Hair follicle dermal papilla cell (primary cell): ENCODE results near the genes ACOT11, LEXM and DHCR24.

DNA sequence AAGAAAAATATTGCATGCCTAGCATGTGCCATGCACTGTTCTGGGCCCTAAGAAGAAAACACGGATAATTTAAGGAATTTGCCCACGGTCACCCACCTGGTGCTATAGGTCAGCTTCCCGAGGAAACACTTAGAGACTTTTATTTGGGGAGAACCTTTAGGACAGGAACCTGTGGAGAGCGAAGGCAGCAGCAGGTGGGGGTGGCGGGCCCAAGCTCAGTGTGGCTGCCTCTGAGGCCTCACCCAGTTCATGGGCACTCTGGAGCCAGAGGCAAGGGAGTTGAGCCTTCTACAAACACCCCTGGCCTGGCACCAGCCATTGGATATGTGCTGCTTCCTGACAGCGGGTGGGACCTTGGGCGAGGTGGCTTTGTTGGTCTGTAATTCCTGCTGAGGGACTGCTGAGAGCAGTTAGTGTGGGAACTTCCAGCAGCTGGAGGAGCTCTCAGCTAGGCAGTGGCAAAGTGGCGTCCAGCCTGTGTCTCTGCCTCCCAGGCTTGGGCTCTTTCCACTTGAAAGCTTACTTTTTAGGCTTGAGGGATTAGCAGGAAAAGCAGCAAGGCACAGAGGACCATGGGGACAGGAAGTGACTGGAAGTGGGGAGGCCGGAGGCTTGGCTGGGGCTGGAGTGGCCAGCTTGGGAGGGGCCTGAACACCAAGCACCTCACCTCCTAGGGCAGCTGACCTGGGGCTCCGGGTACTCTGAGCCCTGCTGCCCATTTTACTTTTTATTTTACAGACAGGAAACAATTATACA, 19.1 kb downstream of the MRPL37 start:
- CAGE, long polyA plus RNA: no peak

DNA sequence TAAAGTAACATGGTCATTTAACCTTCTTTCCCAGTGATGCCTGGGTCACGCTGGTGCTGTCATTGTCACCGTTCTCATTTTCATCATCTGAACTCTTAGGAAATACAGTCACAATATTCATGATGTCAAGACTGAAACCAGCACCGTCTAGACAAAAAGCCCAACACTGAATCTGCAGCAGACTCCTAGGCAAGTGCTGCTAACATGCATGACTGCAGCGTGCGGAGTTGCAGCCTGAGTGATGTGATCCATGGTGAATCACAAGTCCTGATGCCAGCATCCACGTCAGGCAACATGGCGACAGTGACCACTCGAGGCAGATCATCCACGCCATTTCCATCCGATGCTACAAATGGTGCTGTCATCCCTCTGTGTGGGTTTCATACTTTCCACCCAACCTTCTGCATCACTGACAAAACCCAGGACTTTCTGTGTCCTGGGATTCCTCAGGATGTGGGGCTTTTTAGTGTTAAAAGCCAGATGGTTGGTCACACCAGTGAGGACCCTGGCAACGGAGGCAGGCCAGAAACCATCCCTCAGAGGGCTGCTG, 37.7 kb downstream of the MRPL37 start:
- CAGE, long polyA plus RNA: no peak

- CAGE, long polyA plus RNA: no peak
Measured at GRCh38 chr1:54347944-54348931, 148.3 kb downstream of the MRPL37 start.

DNA sequence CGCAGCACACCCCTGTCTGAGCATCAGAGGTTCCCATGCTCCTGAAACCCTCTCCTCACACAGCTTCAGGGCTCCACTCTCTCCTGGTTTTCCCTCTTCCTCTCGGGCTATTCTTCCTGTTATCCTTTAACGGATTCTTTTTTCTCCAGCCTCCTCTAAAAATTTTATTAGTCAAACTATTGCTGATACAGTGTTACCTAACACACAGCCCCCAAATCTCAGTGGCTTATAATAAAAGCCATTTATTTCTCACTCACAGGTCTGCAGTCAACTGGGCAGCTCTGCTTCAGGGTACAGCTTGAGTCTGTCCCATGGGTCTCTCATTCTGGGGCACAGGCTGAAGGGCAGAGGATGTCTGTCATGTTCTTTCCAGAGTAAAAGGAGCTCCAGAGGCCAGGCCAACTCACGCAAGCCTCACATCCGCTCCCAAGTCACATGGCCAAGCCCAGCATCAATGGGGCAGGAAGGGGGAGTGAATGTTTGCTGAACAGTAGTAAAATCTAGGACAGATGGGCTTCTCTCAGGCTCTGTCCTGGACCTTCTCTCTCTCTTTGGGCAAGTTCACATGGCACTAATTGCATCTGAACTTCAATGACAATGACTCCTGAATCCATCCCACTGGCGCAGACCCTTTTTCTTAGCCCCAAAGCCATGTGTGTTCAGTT, 134.8 kb upstream of the ACOT11 start:
- CAGE, long polyA plus RNA: no peak

DNA sequence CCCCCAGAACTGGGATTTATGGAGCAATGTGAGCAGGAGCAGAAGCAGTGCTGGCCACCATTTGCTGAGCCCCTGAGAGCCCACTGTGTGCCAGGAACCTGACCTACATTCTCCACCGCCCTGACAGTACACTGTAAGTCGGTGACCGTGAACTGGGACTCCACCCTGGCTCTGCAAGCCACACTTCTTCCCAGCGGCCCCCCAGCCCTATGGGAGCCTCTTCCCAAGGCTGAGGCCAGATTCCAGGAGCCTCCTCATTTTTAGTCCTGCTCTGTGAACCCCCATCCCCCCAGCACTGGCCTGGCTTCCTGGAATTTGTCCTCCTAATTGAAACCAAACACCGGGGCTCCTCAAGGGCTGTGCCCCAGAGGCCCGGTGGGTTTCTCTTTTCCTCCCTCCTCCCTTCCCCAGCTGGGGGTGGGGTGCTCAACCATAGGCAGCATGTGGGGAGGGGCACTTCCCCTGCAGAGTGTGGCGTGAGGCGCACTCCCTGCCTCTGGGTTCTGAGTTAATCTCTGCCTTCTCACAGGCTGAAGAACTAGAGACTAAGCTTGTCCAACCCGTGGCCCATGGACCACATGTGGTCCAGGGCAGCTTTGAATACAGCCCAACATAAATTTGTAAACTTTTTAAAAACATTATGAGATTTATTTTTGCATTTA, 67.6 kb upstream of the ACOT11 start:
- CAGE, long polyA plus RNA: no peak

DNA sequence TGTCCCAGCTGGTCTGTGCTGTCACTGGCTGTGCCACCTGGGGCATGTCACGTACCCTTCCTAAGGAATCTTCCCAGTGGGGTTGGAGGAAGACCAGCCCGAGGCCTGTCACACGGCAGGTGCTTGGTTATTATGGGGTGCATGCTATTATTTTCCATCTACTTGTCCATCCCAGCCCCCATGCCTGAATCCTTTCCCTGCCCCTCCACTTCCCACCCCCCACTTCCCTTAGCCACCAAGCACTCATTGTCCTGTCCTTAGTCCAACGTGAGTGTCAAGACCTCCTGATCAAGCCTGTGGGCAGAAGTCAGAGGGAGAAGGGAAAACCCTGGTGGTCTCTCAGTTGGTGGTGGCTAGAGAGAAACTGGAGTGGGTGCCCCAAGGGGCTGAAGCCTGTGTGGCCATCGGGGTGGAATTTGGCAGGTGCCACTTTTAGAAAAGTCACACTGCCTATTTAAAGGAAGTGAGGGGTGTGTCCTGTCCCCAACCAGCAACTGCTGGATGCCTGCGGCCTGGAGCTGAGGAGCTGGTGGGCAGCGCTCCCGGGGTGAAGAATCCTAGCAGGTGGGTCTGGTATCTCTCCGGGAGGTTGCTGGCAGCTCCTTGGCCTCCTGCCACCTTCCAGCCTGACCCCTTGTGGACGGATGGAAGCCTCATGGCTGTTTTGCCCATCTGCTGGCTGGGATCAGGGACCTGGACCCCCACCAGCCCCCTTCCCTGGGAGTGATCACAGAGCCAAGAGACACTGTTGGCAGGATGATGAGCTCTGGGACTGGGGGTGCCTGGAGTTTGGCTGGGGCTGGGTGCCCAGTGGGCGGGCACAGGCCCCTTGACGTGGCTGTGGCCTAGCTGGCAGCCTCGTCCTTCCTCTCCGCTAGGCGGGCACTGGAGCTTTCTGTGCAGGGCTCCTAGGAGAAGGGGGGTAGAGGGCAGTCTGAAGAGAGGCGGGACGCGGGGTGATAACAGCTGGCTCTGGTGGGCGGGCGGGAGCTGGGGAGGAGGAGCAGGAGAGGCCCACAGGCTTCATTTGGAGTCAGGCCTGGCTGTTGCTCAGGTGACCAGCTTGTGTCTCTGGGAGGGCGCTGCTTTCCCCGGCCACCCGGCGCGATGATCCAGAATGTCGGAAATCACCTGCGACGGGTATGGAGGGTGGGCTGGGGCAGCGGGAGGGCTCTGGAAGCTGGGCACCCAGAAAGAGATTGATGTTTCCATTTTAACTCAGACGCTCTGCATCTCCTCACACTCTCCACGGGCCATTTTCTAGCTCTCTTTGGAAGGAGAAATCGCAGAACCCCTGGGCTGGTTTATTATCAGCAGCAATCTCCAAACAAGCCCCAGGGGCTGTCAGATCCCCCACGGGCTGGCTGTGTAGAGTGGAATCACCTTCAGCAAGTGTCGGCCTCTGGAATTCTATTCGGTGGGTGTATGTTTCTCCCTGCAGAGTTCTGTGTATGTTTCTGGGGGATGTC, at the start of gene ACOT11:
Gene ACOT11, plus strand, starts transcription at position 1,026 of the 1,469 bp plus-strand sequence.
- CAGE, long polyA plus RNA: no peak

GRCh38 chr1:54646231-54646654, 4.7 kb downstream of the MROH7 start:
- CAGE, long polyA plus RNA: no peak

DNA sequence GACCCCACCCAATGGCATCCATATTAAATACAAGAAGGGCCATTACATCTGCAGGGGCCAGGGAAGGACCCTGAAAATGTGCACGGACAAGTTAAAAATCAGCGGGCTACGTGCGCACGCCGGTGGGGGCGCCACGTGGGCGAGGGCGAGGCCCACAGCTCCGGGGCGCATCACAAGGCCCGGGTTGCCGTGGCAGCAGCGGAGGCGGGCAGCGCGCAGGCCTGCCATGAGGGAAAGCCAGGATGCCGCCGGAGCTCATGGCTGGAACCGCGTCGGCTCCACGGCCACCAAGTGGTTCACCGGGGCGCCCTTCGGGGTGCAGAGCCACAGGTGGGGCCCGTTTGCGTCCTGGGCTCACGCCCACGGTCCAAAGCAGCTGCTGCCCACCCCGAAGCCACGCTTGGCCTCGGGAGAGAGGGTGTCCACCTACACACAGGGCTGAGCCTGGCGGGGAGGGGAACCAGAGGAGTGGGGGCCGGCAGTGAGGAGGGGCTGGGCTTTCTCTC, at the start of gene LEXM:
Gene LEXM, plus strand, starts transcription at position 173 of the 506 bp plus-strand sequence.
- CAGE, long polyA plus RNA: no peak

DNA sequence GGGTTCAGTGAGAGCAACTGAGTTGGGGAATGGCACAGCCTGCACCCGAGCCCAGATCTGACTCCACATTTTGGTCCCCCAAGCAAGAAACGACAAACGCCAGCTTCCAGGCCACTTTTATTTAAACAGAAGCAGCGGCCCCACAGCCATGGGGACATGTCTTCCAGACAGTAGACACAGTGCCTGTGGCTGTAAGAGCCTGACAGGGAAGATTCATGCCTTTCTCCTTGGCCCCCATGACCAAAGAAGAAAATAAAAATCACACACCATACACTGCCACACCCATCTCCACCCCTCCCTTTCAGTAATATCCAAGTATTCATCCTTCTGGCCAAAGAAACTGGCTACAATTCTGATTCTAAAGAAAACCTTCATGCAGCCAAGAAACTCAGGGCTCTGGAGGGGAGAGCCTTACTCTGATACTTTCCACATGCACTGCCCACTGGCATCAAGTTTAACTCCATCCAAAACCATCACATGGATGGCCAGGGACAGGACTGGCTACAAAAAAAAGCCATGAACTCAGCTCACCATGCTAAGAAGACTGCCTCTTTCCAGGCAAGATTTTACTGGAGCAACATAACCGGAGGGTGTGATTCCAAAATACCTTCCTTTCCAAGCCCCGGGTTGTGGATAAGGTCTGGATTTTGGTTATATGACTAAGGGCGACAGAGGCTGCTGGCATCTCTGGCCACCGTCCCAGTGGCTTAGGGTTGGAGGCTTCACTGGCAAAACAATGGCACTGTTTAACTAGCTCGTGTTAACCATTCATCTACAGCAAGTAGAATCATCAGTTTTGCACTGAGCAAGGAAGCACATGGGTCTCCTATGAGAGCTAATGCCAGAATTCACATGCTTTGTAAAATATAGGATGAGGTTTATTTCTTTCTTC, 37.2 kb downstream of the DHCR24 start:
- CAGE, long polyA plus RNA: no peak

GRCh38 chr1:54866613-54867596, 20.1 kb downstream of the DHCR24 start:
- CAGE, long polyA plus RNA: no peak

DNA sequence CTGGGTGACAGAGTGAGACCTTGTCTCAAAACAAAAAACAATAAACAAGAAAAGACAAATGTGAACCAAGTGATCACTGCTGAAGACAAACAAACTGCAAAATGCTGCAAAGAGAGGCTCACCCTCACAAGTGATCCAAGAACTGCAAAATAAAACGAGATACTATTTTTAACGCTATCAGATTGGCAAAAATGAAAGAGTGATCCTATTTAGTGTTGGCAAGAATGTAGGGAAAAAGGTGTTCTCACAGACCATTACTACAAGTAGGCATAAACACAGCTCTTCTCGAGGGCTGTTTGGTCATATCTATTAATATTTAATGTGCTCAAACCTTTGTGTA, 18.0 kb downstream of the DHCR24 start:
- CAGE, long polyA plus RNA: no peak

GRCh38 chr1:54886254-54887331, at the start of gene DHCR24:
Gene DHCR24, minus strand, starts transcription at chr1:54887195.
- CAGE, long polyA plus RNA: no peak

DNA sequence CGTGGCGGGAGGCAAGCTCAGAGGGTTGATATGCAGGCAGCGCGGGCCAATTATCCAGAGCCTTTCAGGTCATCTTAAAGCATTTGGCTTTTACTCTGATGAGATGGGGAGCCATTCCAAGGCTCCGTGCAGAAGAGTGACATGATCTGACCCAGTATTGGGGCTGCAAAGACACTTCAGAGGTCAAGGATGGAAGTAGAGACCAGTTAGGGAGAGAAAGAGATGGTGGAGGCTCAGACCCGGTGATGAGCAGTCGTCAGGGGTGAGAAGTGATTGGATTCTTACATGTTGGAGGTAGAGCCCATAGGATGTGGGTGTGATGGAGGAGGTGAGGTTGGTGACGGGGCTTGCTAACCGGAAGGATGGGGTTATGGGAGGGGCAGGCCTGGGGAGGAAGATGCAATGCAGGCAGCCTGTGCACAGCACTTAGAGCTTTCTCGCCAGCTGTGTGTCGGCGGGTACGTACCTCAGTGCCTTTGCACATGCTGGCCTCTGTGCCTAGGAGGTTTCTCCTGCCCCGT, 3.0 kb upstream of the BSND start:
- CAGE, long polyA plus RNA: no peak

DNA sequence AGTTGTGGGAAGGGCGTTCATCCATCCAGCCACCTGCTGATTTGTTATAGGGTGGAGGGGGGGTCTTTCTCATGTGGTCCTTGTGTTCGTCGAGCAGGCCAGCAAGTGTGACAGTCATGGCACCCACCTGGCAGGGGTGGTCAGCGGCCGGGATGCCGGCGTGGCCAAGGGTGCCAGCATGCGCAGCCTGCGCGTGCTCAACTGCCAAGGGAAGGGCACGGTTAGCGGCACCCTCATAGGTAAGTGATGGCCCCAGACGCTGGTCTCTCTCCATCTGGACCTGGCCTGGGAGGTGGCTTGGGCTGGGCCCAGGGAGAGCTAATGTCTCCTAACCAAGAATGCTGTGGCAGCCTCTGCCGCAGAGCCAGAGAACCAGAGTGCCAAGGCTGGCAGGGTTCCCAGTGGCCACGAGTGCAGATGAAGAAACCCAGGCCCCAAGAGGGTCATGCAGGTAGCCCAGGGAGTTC, 13.2 kb downstream of the PCSK9 start:
- CAGE, long polyA plus RNA: no peak

DNA sequence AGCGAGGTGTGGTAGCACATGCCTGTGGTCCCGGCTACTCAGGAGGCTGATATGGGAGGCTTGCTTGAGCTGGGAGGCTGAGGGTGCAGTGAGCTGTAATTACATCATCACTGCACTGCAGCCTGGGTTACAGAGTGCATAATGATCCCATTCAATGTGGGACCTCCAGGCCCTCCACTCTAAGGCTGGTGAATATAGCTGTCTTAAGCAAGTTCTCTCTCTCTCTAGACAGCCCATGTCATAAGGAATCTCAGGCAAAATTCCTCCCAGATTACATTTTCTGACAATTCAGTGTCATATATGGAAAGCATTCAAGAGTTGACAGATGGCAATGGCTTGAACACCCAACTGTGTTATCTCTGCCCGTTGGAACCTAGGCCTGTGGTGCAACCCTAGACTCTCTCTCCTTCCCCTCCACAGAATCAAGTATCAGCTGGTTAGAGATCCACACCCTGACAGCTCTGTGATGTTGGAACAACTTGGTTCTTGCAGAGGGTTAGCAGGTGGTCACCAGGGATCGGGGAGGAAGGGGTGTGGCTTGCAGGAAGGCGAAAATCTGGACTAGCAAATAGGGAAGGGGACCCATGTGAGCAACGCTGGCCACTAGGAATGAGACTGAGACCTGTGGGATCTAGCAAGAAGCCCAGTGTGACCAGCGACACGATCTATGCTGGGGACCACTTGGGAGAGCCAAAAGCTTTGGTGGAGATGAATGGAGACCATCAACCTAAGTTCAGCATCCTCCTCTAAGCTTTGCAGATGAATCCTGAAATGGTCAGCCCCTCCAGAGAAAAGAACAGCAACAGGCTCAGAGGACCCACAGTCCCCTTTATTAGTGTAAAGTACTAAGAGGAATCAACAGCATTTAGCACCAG, 26.3 kb downstream of the PCSK9 start:
- CAGE, long polyA plus RNA: no peak

GRCh38 chr1:55093533-55094281, 54.4 kb downstream of the PCSK9 start:
- CAGE, long polyA plus RNA: no peak

GRCh38 chr1:55214083-55214454, 1.1 kb downstream of the USP24 start:
- CAGE, long polyA plus RNA: no peak

DNA sequence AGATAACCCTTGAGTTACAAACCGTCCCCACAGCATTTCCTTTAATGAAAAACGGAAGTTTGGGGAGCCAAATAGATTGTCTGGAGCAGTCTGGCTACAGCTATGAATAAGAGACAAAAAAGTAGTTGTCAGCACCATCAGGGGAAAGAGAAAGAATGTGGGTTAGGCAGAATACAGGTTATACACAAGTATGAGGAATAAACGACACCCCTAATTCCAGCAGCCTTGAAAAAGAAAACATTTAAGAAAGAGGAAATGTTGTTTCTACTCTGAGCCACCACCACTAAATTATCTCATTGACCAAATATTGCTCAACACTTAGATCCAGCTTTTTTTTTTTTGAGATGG, 29.4 kb upstream of the USP24 start:
- CAGE, long polyA plus RNA: no peak

DNA sequence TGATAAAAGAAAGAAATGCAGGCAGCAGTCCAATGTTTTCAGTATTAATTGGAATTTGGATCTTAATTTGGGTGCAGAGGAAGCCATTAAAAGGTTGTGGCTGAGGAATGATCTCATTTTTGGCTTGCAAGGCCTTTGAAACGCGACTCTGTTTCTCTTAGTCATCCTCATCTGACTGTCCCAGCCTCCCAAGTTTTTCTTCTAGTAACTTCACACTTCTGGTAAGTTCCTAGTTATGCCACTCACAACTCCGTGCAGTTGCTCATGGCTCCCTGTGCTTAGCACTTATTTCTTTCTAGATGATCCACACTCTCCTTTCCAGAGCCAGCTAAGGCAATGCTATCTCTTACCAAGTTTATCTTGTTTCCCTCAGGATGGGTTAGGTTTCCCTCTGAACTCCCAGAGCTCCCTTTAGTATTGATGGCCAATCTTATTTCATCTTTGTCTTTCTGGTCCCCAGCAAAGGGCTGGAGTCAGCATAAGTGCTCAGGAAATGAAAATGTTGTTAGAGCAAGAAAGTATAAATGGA, 147.5 kb upstream of the USP24 start:
- CAGE, long polyA plus RNA: no peak

- CAGE, long polyA plus RNA: no peak
Measured at GRCh38 chr1:55429305-55429644, 214.1 kb upstream of the USP24 start.